MCF 10A (cell line): ENCODE measurements around a stretch of chr3.

GRCh38 chr3:25619316-25620276, 45.1 kb downstream of the TOP2B start:
- PRO-cap: no peak
- RRBS: no CpG with 5 or more reads among the region's 3 CpGs

GRCh38 chr3:27209976-27210475, 159.2 kb downstream of the NEK10 start:
- PRO-cap: no peak
- RRBS: no CpG with 5 or more reads among the region's 4 CpGs

GRCh38 chr3:27319810-27320645, 49.2 kb downstream of the NEK10 start:
- PRO-cap: no peak
- RRBS: no CpG with 5 or more reads among the region's 10 CpGs

DNA sequence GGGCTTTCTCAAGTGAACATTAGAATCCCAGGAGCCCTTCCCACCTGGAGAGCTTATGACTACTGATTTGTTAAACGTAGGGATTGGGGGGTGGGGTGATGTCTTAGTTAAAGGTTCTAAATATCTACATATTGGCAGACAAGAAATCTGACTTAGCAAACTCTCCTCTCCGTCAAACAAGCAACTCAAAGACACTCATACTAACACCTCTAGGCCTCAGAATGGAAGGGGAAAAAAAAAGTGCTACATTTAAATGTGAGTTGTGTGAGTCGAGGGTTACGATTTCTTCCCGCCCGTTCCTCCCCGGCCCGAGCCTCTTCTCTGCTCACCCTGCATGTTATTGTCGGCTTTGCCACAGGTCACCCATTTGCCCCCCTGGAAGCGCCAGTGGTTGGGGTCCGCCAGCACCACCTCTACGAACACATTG, 2.3 kb downstream of the EOMES start:
- PRO-cap: no peak
- RRBS: no CpG with 5 or more reads among the region's 12 CpGs

DNA sequence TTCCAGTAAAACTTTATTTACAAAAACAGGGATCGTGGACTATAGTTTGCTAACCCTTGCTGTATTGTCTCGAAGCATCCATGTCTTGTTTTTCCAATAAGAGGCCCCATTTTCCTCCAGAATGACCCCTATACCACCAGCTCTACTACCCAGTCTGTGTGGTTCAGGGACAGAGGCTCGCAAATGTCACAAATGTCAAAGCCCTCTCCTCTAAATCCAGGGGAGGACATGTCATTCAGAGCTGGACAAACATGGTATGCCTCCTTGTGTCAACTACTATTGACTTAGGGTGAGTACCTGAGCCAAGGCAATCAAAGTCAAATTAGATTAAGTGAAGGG, 186.8 kb upstream of the EOMES start:
- PRO-cap: no peak
- RRBS: no CpG with 5 or more reads among the region's 3 CpGs

DNA sequence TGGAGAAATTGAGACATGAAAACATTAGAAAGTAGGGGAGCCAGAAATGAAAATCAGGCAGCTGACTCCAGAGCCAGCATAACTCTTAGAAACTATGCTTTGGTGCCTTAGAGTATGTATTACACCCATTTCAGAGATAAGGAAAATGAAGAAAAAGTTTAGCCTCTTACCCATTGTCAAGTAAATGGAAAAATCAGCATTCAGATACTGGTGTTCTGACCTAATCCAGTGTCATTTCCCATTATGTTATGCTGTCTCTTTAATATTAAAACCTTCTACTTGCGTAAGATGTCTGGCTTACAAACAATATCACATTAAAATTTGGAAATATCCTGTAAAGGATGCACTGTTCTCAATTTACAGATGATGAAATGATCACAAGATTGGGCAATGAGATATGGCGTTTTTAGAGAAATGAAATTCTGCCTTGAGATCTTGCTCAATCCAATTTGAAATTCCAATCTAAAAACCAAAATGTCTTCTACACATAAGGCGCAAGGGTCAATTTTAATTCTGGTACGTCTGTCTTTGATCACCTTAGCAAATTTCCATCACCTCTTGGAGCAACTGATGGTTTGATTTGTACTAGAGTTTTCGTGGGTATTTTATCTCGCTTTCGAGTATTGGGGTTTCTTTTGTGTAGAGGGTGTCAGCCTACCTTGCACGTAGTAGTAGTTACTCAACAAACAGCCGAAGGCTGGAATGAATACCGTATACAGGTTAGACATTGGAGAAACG, 937 bp upstream of the ZCWPW2 start:
- PRO-cap: no peak
- RRBS: no CpG with 5 or more reads among the region's 11 CpGs

GRCh38 chr3:28777555-28778162, 429.0 kb upstream of the AZI2 start:
- PRO-cap: no peak
- RRBS: no CpG with 5 or more reads among the region's 3 CpGs

GRCh38 chr3:29281249-29281836, 472 bp downstream of the RBMS3 start:
- PRO-cap: bidirectional peak, plus-strand start at chr3:29281349, minus-strand start at chr3:29281306
- RRBS: no CpG with 5 or more reads among the region's 15 CpGs

- PRO-cap: no peak
- RRBS: no CpG with 5 or more reads among the region's 8 CpGs
Observed at GRCh38 chr3:29994841-29995212, 611.6 kb upstream of the TGFBR2 start.

DNA sequence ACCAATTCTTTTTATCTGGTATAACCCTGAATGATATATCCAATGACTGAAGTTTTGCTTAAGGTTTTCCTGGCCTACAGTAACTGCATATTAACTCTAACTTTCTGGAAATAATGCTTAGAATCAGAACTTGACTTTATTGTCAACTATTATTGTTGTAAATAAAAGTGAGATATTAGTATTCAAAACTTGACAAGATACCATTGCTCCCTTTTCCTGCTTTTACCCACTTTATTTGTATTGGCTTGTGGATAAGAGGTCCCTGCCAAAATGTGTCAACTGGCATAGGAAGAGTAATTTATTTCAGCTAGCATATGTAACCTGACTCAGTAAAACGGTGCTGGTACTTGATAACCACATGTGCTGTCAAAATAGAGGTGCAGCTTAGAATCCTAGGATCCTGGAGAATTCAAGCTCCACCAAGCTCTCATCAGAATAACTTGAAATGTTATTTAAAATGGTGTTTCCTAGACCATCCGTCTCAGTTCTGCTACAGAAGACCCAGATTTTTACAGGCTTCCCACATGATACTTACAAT, 90.2 kb upstream of the TGFBR2 start:
- PRO-cap: no peak
- RRBS: no CpG with 5 or more reads among the region's 2 CpGs

DNA sequence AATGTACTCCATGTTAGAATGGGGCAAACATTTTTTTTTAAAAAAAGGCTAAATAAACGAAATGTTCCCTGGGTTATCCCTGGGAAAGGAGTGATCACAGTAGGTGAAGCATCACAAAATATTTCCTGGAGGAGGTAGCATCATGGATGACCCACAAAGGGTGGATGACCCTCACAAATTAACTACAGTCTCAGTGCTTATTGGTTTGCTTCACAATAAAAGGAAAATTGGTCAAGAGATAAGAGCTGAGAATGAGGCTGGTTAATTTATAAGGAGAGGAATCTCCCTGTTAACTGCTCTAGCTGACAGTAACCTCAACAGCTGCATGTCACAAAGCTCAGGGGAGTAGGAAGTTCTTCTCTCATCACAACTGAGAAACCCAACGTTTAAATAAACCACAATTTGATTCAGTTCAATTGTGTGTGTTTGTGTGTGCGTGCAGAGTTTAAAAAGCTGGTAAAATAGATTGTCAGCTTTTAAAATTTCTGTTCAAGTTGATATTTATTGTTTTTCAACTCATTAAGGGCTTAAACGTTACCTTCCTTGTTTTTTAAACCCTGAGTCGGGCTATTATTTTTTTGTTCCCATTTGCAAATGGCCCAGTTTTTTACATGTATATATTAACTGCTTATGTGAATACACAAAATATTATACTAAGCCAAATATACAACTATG, 3.5 kb upstream of the TGFBR2 start:
- PRO-cap: no peak
- RRBS: no CpG with 5 or more reads among the region's 5 CpGs

DNA sequence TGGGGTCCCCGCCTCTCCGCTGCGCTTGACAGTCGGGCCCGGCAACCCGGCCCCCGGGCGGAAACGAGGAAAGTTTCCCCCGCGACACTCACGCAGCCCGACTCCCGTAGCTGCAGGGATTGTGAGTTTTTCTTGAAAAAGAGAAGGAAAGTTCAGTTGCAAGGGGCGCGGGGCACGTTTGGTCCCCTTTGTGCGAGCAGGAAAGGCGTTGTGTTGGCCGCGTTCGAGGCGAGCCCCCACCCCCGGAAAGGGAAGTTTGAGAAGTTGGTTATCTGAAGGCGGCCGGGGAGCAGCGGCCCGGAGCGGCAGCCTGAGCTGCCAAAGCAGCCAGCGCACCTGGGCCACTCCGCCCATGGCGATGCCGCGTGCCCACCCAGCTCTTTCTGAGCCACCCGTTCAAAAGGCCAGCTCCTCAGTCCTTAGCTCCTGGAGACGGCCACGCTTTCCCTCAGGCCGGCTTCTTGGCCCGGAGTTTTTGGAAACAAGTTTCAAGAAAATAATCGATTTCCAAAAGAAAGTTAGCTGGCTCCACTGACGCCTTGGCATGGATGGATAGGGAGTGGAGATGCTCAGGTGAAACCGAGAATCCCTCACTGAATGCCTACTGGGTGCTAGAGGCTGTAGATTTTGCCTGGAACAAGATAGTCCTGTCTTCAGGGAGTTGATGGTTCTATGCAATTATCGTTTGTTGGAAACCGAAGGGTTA, 776 bp downstream of the TGFBR2 start:
- PRO-cap: bidirectional peak, plus-strand start at position 415 of the sequence, minus-strand start at position 385 of the sequence
- RRBS: under 1% methylated on average over 5 of the region's 44 CpGs

GRCh38 chr3:30626200-30626659, 19.8 kb downstream of the TGFBR2 start:
- PRO-cap: no peak
- RRBS: no CpG with 5 or more reads among the region's 2 CpGs

DNA sequence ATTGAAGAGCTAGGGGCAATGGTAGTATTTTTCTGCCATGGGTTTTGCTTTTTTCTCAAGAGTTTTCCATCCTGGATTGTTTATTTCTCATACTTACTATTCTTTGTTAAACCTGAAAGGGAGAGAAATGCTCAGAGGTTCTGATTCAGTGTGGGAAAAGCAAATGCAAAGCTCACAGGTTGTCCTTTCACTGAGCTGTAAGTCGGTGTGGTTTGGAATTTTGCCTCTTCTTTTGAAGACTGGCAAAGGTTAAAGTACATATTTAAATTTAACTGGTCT, 247.0 kb upstream of the STT3B start:
- PRO-cap: no peak
- RRBS: no CpG with 5 or more reads among the region's 1 CpG

DNA sequence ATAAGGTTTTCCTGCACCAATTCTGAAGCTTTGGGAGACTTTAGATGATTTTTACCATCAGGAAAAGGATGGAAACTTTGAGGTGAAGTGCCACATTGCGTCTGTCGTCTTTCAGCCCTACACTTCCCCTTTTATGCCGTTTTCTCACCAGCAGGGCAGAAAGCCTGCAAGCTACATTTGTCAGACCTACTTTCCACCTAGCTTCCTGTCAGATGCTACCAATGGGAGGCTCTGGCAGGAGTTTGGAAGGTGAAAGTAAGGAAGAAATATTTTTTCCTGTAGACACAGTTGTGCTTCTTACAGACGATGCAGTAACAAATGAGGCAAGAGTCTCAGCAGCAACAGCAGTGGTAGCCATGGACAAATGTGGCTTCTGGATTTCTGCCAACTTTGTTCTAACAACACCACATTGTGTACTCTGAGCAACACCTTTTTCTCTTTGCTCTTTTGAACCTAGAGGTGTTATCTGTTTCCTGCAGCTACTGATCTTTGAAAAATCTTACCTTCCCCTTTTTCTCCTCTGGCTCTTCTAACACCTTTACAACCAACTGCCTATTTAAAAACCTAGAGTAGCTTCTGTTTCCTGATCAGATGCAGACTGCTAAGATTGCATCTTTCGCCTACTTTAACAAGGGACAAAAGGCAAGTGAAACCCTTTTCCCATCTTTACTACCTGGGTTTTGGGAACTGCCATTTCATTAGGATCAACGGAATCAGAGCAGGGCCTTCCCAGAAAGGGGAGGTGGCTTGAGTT, 70.6 kb upstream of the STT3B start:
- PRO-cap: no peak
- RRBS: no CpG with 5 or more reads among the region's 6 CpGs

- PRO-cap: bidirectional peak, plus-strand start at chr3:31533655, minus-strand start at chr3:31533432; bidirectional peak, plus-strand start at chr3:31533780, minus-strand start at chr3:31533750
- RRBS: 1% methylated on average over 9 of the region's 37 CpGs
Observed at GRCh38 chr3:31533503-31533930, 792 bp downstream of the STT3B start.

GRCh38 chr3:31702217-31702907, 169.6 kb downstream of the STT3B start:
- PRO-cap: no peak
- RRBS: no CpG with 5 or more reads among the region's 8 CpGs

DNA sequence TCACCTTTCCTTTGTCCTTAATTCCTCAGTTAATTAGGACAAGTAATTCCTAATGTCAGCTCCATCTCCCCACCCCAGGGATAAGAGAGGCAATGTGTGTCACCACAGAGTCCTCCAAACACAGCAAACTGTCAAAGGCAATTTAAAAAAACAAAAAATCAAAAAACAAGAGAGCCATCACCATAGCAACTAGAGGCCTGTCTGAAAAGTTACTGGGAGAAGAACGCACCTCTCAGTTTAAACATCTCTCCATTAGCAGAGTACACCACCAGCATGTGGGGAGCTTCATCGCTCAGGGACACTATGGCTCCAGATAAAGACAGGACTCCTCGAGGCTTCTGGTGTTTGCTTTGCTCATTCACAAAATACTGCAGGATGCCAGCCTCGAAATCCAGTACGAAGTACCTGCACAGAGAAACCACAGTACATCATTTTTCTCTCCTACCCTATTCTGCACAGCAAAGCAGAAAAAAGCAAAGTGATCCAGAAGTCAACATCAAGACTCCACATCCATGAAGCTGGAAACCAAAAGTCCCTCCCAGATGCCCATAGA, 101.6 kb downstream of the OSBPL10 start:
- PRO-cap: no peak
- RRBS: no CpG with 5 or more reads among the region's 5 CpGs

- PRO-cap: no peak
- RRBS: no CpG with 5 or more reads among the region's 3 CpGs
Observed at GRCh38 chr3:32120418-32120756, 14.0 kb downstream of the GPD1L start.

DNA sequence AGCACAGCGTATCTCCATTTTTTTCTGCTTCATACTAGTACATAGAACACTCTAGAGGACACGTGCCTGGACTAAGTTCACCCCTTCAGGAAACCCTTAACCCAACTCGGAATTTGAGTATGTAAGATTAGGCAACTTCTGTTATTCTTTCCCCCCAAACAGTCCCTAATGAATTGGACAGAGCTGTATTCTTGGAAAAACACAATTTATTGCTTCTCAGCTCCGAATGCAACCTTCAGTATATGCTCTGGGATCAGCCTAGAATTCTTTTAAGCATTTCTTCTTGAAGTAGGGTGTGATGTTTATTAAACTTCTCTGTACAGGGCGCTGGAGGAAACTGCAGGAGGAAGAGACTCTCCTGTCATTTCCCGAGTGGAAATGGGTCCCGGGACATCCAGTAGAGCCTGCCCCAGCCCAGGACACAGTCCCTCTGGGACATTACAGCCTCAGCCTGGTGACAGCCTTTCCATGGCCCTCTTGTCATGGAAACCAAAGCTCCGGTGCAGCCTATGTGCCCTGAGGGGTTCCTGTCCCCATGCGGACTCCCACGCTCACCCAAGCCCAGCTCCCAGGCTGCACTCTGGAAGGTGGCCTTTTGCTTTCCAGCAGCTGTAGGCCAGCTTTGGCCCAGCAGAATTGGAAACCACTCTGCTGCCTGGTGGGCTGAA, 37.2 kb upstream of the CMTM8 start:
- PRO-cap: no peak
- RRBS: no CpG with 5 or more reads among the region's 10 CpGs